ENCODE measurements around a stretch of chr5.

DNA sequence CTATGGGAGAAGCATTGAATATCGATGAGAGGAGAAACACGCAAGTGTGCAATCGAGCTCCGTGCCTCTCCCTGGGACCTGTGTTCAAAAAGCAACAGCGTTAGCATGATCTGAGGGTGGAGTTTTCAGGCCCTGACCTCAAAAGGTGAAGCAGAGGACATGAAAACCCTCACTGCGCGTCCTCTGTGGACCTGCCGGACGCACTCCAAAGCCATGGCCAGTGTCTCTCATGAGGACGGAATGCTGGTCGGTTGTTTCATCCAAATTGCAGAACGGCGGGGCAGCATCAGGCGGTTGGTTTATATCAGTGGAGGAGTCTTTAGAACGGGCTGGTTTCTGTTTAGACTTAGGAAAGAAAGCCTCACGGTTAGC is 67.8 kb downstream of the ANKRD33B start:
- RRBS, 2 experiments, result no CpG with 5 or more reads among the region's 16 CpGs
CAGE:
- cytosol, long polyA minus RNA, result no peak
- cytosol, long polyA plus RNA, result no peak
- long polyA plus RNA, result no peak
- nucleus, long polyA minus RNA, result no peak
- nucleus, long polyA plus RNA, result no peak

DNA sequence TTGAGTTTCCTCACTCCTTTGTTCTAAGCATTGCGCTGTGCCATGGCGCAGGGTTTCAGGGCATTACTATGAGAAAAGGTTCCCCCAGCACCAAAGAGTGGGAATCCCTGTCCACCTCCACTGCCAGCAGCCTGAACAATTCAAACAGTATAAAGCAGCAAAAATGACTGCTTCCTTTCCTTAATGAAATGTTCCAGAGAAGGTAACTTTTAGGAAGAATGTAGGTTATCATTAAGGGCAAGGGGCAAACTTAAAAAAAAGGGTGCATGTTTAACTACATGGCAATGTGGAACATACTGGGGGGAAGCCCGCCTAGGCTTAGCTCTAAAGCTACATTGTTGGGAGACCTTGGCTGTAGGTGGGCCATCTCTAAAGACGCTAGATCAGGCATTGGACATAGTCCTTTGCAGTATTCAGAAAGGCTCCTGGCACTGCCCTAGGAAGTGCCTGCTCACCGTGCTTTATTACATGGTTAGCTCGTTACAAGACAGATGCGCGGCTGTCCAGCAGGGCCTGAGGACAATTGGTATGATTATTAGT is 64.2 kb downstream of the DAP start:
- RRBS, 2 experiments, result no CpG with 5 or more reads among the region's 8 CpGs
CAGE:
- cytosol, long polyA minus RNA, result no peak
- cytosol, long polyA plus RNA, result no peak
- long polyA plus RNA, result no peak
- nucleus, long polyA minus RNA, result no peak
- nucleus, long polyA plus RNA, result no peak

GRCh38 chr5:11012234-11012808 is 251.3 kb upstream of the DAP start:
- RRBS, 2 experiments, result 54 to 58% methylated on average over 4 of the region's 7 CpGs
CAGE:
- cytosol, long polyA minus RNA, result no peak
- cytosol, long polyA plus RNA, result no peak
- long polyA plus RNA, result no peak
- nucleus, long polyA minus RNA, result no peak
- nucleus, long polyA plus RNA, result no peak

DNA sequence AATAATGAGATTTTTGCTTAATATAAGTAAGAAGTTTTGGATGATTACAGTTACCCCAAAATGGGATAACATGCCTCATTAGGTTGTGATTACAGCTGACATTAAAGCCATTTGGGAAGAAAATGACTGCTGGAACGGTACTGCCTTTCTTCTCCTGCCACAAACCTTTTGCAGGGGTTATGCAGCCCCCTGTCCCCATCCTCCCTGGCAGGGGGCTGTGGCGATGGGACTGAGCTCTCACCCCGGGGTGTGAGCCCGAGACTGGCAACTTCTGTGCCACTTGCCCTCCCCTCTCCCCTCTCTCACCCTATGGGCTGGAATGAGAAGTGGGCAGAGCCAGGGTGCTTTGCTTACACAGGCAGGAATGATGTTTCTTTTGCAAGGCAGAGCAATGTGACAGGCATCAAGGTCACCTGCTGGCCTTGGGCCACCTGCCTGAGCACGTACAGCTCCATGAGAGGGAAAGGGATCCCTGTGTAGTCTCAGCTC is 252.6 kb upstream of the DAP start:
- RRBS, 2 experiments, result no CpG with 5 or more reads among the region's 5 CpGs
CAGE:
- cytosol, long polyA minus RNA, result no peak
- cytosol, long polyA plus RNA, result no peak
- long polyA plus RNA, result no peak
- nucleus, long polyA minus RNA, result no peak
- nucleus, long polyA plus RNA, result no peak

GRCh38 chr5:11346462-11346891 is 557.8 kb downstream of the CTNND2 start:
- RRBS, 2 experiments, result no CpG with 5 or more reads among the region's 14 CpGs
CAGE:
- cytosol, long polyA minus RNA, result no peak
- cytosol, long polyA plus RNA, result no peak
- long polyA plus RNA, result no peak
- nucleus, long polyA minus RNA, result no peak
- nucleus, long polyA plus RNA, result no peak

- RRBS, 2 experiments, result no CpG with 5 or more reads among the region's 5 CpGs
CAGE:
- cytosol, long polyA minus RNA, result no peak
- cytosol, long polyA plus RNA, result no peak
- long polyA plus RNA, result no peak
- nucleus, long polyA minus RNA, result no peak
- nucleus, long polyA plus RNA, result no peak
These were observed 52.3 kb downstream of the CTNND2 start for GRCh38 chr5:11851833-11852501.

DNA sequence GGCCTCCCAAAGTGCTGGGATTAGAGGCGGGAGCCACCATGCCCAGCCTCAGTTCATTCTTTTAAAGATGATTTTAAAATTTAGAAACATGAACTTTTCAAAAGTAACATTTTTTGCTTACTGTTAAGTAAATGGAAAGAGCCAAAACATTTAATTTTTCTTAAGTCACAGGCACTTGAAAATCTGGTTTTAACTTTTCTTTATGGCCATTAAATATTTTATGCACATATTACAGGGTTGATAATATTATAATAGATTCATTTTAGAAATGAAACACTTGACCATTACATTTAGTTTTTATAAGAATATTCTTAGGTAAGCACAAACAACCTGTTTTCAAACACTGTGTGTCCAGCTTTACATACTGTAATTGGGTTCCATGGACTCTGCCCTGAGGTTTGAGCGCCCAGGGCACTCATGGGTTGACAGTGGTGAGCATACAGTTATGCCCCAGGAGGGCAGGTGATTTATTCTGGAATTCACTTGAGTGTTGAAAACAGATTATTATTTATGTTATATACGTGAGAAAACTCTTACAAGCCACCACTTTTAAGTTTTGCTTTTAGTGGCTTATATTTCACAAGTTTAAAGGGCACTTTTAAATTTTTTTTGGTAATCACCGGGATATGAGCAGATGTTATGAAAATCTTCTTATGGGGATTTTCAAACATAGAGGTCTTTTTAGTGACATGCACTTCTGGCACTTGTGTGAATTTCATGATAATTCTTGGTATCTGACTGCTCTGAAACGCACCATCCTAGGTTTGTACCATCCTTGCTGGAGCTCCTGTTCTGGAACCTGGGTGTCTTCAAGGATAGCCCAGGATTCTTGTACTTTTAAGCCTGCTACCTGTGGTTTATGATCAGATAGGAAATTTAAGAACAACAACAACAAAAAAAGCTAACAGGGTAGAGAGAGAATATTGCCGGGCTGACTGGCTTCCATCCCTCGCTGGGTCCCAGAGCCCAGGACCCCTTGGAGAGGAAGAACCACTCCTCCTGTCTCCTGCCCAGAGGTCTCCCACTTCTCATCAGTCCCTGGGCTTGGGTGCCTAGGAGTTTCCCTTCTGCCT is 33.9 kb downstream of the TRIO start:
- RRBS, 2 experiments, result no CpG with 5 or more reads among the region's 7 CpGs
CAGE:
- cytosol, long polyA minus RNA, result no peak
- cytosol, long polyA plus RNA, result no peak
- long polyA plus RNA, result no peak
- nucleus, long polyA minus RNA, result no peak
- nucleus, long polyA plus RNA, result no peak

GRCh38 chr5:14185245-14186080 is 42.3 kb downstream of the TRIO start:
- RRBS, 2 experiments, result no CpG with 5 or more reads among the region's 7 CpGs
CAGE:
- cytosol, long polyA minus RNA, result no peak
- cytosol, long polyA plus RNA, result no peak
- long polyA plus RNA, result no peak
- nucleus, long polyA minus RNA, result no peak
- nucleus, long polyA plus RNA, result no peak

DNA sequence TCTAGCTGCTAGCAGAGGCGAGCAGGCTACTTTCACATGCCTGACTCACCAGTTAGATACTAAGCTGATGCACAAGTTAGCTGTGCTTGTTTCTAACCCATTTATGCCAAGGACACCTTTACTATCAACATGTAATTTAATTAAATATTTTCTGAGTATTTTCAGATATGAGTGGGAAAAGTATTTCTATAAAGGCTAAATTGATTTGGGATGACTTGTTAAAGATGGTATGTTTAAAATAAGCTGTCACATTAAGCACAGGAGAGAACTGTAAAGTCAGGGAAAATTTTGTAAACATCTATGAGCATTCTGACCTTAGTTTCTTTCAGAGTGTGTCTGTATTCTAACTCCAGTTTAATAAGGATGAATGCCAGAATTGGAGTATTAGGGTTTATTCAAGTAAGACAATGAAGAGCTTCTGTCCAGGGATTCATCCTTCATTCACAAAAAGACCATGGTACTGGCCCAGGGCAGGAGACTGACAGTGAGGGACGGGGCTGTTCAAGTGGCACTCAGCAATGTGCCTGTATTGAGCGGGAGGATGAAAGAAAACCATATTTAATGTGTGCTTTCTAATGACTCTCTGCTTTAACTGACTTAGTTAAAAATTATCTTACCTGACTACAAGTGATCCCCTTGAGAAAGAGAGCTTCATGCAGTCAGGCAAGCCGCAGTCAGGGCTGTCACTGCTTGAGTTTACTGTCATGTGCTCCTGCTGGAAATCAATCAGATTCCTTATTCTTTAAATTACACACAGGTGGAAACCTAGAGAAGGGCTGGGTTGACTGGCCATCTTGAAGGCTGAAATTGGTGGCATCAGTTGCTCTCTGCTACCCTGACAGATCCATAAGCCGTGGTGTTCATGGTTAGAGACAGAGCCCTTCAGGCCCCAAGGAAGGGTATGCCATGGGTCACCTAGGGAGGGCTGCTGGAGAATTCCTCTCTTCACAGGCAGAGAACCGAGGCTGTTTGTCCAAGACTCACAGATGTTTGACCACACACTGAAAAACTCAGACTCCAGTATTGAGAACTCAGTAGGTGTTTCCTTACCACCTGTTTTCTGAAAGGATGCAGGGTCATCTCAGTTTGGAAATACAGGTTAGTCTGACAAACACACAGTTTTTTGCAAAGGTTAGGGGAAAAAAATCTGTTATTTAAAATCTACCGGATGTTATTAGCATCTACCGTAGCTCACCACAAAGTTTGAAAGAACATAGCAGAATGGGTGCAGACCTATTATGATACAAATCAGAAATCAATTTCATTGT is 70.7 kb downstream of the TRIO start:
- RRBS, 2 experiments, result no CpG with 5 or more reads among the region's 8 CpGs
CAGE:
- cytosol, long polyA minus RNA, result no peak
- cytosol, long polyA plus RNA, result no peak
- long polyA plus RNA, result no peak
- nucleus, long polyA minus RNA, result no peak
- nucleus, long polyA plus RNA, result no peak

GRCh38 chr5:14218597-14219358 is 75.6 kb downstream of the TRIO start:
- RRBS, 2 experiments, result no CpG with 5 or more reads among the region's 12 CpGs
CAGE:
- cytosol, long polyA minus RNA, result no peak
- cytosol, long polyA plus RNA, result no peak
- long polyA plus RNA, result no peak
- nucleus, long polyA minus RNA, result start-site peak on the plus strand at chr5:14219211-14219216, 32 reads
- nucleus, long polyA plus RNA, result no peak

DNA sequence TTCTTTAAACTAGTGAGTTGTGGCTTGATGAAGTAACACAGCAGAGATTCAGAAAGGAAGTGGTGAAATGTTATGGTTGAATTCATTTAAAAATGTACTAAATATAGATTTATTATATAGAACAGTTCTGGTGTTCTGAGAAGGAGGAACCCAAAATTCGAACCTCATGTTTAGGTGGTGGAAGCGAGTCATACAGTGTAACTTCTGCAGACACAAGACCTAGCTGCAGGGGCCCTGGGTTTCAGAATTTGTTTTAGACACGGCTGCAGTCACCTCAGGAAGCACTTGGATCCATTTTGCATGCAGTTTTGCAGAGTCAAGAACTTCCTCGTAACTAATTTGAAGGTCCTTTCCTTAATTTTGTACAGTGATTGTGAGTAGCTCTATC is 188.3 kb downstream of the TRIO start:
- RRBS, 2 experiments, result no CpG with 5 or more reads among the region's 4 CpGs
CAGE:
- cytosol, long polyA minus RNA, result no peak
- cytosol, long polyA plus RNA, result no peak
- long polyA plus RNA, result no peak
- nucleus, long polyA minus RNA, result no peak
- nucleus, long polyA plus RNA, result no peak

DNA sequence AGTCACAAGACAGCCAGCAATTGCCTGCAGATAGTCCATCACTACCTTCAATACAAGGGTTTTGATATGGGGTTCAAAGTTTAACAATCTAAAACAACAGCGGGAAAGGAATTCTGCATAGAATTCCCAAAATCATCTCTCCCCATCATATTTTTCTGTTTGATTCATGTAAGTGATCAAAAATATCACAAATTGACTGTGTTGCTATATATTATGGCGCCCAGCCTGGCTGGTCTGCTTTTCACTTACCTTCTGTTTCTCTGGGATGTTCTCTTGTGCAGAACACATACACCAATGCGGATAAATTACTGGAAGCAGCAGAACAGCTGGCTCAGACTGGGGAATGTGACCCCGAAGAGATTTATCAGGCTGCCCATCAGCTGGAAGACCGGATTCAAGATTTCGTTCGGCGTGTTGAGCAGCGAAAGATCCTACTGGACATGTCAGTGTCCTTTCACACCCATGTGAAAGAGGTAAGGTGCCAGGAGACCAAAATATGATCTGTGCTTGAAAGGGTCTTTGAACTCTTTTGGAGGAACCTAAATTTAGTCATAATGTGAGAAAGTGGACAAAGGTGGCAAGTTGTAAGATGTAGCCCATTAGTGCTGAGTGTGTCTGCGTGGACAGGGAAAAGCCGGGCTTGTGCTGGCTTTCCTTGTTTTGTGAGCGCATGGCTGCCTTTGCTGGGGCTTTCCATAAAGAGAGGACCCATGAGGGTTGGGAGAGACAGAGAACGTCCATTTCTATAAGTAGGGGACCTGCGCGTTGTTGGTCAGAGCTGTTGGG is 193.3 kb downstream of the TRIO start:
- RRBS, 2 experiments, result no CpG with 5 or more reads among the region's 15 CpGs
CAGE:
- cytosol, long polyA minus RNA, result no peak
- cytosol, long polyA plus RNA, result no peak
- long polyA plus RNA, result no peak
- nucleus, long polyA minus RNA, result no peak
- nucleus, long polyA plus RNA, result no peak

DNA sequence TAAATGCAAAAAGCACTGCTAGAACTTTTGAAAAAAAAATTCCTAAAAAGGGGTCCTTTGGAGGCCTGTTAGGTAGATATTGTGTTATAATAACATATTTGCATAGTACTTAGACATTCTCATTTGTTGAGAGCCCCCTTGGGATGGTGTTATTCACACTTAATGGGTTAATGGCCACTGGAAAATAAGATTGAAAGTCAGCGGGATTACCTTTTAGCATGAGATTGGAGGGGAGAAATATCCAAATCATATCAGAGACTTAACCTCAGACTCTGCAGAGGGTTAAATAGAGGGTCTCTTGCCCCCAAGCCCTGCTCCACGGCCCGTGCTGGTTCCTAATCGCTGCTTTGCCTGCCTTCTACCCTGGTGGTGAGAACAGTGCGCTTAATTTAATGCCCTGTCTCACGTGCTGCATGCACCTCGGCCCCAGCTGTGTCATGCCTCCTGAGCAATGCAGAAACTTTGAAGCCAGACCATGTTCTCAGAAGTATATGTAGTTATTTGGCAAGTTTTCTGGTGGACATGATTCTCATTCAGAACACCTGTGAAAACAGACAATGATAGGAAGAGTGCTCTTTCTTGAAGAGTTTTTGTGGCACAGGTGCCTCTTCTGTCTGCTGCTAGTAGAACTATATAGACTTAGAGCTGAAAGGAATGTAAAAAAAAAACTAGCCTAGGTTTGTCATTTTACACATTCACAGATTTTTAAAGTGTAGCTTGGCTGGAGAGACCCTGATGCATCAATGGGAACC is 1.4 kb downstream of the OTULIN start:
- RRBS, 2 experiments, result no CpG with 5 or more reads among the region's 7 CpGs
CAGE:
- cytosol, long polyA minus RNA, result no peak
- cytosol, long polyA plus RNA, result no peak
- long polyA plus RNA, result no peak
- nucleus, long polyA minus RNA, result no peak
- nucleus, long polyA plus RNA, result no peak

- RRBS, 2 experiments, result 15% methylated on average over 2 of the region's 7 CpGs
CAGE:
- cytosol, long polyA minus RNA, result no peak
- cytosol, long polyA plus RNA, result no peak
- long polyA plus RNA, result no peak
- nucleus, long polyA minus RNA, result no peak
- nucleus, long polyA plus RNA, result no peak
These were observed 3.8 kb downstream of the OTULIN start for GRCh38 chr5:14668235-14668857.

GRCh38 chr5:14676389-14676924 is 11.9 kb downstream of the OTULIN start:
- RRBS, 2 experiments, result no CpG with 5 or more reads among the region's 4 CpGs
CAGE:
- cytosol, long polyA minus RNA, result no peak
- cytosol, long polyA plus RNA, result no peak
- long polyA plus RNA, result no peak
- nucleus, long polyA minus RNA, result no peak
- nucleus, long polyA plus RNA, result no peak

GRCh38 chr5:14681360-14682115 is 17.0 kb downstream of the OTULIN start:
- RRBS, 2 experiments, result no CpG with 5 or more reads among the region's 11 CpGs
CAGE:
- cytosol, long polyA minus RNA, result no peak
- cytosol, long polyA plus RNA, result no peak
- long polyA plus RNA, result no peak
- nucleus, long polyA minus RNA, result no peak
- nucleus, long polyA plus RNA, result no peak

GRCh38 chr5:14716538-14717356 is 52.2 kb downstream of the OTULIN start:
- RRBS, 2 experiments, result no CpG with 5 or more reads among the region's 10 CpGs
CAGE:
- cytosol, long polyA minus RNA, result no peak
- cytosol, long polyA plus RNA, result no peak
- long polyA plus RNA, result no peak
- nucleus, long polyA minus RNA, result no peak
- nucleus, long polyA plus RNA, result no peak

GRCh38 chr5:14802434-14803080 is 69.0 kb downstream of the ANKH start:
- RRBS, 2 experiments, result no CpG with 5 or more reads among the region's 7 CpGs
CAGE:
- cytosol, long polyA minus RNA, result no peak
- cytosol, long polyA plus RNA, result no peak
- long polyA plus RNA, result no peak
- nucleus, long polyA minus RNA, result no peak
- nucleus, long polyA plus RNA, result no peak

- RRBS, 2 experiments, result no CpG with 5 or more reads among the region's 12 CpGs
CAGE:
- cytosol, long polyA minus RNA, result no peak
- cytosol, long polyA plus RNA, result no peak
- long polyA plus RNA, result no peak
- nucleus, long polyA minus RNA, result no peak
- nucleus, long polyA plus RNA, result no peak
These were observed 60.6 kb downstream of the ANKH start for GRCh38 chr5:14810852-14811560.

DNA sequence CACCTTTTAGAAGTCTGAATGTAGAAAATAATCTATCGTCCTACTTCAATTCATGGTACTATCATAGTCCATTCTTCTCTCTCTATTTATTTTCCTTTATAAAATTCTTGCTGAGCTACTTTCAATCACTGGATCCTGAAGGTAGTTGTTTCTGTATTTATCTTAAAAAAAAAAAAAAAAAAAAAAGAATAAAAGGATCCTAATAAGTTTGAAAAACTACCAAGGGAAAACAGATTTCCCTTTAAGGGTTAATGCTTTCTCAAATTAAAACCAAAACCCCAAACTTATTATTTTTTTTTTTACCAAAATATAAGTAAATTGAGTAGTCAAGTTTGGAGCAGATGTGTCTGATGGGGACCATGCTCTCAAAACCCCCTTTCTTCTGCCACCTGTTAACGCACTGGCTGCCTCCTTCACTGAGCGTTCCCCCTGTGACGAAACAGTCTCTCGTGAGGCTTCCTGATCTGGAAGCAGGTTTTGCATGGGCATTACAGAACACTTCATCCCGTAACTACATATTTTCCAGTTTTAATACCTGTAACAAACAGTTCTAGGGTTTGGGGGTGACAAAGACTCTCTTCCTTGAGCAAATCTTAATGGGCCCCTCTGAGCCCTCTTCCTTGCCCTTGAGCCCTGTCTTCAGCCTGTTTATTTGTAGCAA is 59.5 kb downstream of the ANKH start:
- RRBS, 2 experiments, result no CpG with 5 or more reads among the region's 6 CpGs
CAGE:
- cytosol, long polyA minus RNA, result no peak
- cytosol, long polyA plus RNA, result no peak
- long polyA plus RNA, result no peak
- nucleus, long polyA minus RNA, result no peak
- nucleus, long polyA plus RNA, result no peak